Epidermal melanocyte (primary cell): Measurements from ENCODE around the gene KERA.

DNA sequence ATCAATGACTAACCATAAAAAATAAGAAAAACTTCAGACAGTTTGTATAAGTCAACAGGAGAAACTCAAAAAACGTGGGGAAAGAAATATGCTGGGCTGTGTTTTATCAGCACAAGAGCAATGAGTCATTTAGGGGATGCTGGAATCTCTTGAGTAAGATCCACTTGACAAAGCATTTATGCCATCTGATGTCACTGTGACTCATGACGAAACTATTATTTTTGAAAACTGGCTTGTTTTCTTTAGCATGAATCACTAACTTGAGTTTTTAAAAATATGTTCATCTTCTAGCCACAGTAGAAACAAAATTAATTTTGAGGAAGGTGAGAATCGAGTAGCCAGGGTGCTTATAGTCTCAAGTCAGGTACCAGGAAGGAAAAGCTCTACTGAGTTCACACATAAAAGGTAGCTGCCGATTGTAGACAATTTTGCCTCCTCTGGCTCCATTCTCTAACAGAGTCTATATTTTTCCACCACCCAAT is 456.2 kb upstream of the MGAT4C start:
- RRBS, result no CpG with 5 or more reads among the region's 4 CpGs

GRCh38 chr12:88036251-88037159 is 1.2 kb downstream of the C12orf29 start:
- RRBS, result no CpG with 5 or more reads among the region's 9 CpGs

GRCh38 chr12:88140666-88141498 is 1.0 kb downstream of the CEP290 start:
- RRBS, result no CpG with 5 or more reads among the region's 1 CpG

GRCh38 chr12:88425370-88425671 is 154.9 kb downstream of the KITLG start:
- RRBS, result no CpG with 5 or more reads among the region's 2 CpGs

- RRBS, result no CpG with 5 or more reads among the region's 3 CpGs
Measured at GRCh38 chr12:89280720-89281142, 71.6 kb downstream of the DUSP6 start.

DNA sequence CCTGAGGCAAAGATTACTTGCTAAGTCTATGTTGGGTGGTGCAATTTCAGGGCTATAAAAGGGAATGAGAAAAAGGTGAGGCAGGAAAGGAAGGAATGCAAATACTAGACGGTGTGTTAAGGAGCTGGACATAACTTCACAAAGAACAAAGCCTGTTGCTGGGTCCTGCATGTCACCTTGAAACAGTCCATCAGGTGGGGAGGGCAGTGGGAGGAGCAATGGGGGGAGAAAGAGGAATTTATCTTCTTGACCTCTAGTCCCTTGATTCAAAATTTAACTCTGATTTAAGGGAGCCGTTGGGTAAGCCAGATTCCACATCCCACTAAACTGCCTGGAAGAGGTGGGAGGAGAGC is 16.1 kb upstream of the DUSP6 start:
- RRBS, result no CpG with 5 or more reads among the region's 2 CpGs

GRCh38 chr12:89390568-89391055 is 38.3 kb upstream of the DUSP6 start:
- RRBS, result no CpG with 5 or more reads among the region's 1 CpG

- RRBS, result no CpG with 5 or more reads among the region's 2 CpGs
Measured at GRCh38 chr12:89493629-89494080, 30.9 kb downstream of the GALNT4 start.

DNA sequence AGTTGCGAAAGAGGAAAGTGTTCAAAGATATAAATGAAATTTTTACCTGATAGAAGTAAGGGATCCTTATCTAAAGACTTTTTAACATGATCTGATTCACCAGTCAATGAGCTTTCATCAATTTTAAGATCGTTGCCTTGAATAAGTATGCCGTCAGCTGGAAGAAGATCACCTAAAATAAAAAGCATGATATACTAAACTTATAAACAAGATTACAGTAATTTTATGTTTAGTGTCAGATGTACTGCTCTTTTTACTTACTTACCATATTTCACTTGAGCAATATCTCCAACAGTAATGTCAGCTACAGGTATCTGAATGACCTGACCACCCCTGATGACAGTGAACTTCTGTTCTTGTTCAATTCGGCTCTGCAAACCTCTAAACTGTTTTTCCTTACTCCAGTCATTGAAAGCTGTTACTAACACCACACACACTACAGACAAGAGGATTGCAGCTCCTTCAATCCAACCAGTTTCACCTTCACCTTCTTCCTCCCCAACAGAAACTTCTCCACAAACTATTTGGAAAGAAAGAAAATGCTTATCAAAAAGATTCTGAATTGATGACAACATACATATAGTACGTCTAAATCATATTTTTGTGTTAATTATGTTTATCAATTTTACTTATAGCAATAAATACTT is 73.8 kb downstream of the ATP2B1 start:
- RRBS, result no CpG with 5 or more reads among the region's 5 CpGs

DNA sequence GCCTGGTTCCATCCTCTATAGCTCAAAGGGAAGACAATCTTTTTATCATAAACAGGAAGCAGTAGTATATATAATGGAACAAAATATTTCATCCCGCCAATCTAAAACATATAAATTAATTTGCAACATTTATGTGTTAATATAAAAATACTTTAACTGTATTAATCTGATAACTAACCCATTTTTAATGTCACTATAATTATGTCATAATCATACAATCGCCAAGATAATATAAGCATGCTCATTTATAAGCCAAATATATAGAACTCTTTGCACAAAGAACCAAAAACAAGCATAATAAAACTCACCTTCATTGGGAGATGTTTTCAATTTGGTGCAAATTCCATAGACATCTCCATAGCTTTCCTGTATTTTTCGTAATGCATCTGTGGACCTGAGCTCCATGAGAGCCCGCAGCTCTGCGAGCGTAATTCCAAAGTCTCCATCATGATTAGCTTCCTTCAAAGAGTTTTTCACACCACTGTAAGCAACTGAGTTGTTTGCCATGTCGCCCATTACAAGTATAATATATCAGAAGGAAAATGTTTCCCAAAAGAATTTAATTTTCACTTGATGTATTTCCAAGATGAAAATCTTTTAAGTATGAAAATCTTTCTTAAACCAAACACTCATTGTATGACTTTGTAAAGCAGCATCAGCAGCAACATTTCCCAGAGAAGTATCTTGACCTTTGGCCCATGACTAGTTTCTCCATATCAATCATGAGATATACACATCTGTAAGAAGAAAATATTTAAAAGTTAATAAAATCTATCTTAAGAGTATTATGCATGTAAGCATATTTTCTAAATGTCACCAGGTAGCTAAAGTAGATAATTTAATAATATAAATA is 53.0 kb downstream of the ATP2B1 start:
- RRBS, result no CpG with 5 or more reads among the region's 7 CpGs

GRCh38 chr12:89706892-89707404 is 1.7 kb downstream of the ATP2B1 start:
- RRBS, result no CpG with 5 or more reads among the region's 6 CpGs

DNA sequence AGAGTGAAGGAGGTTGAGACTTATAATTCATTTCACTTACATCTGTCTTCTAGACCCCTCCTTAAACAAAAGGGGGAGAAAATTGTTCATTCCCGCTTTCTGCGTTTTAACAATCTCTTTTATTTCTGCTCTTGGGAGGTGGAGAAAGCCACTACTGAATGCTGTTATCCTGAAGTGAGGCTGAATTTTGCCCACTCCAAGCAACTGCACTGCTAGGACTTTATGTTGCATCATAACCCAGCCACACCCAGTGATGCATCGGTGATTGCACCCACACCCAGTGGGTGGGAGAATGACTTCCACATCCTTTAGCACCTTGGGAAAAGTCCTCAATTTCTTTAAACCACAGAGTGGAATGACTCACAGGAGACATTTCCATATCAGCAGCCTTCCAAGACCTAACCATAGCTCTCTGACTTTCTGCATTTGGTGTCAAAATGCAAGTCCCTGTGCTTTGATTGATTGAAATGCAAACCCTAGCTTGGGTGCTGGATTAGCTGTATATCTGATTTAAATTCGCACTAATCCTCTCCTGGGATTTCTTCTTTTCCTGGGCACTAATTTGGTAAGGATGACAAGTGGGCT is 382.6 kb upstream of the ATP2B1 start:
- RRBS, result no CpG with 5 or more reads among the region's 4 CpGs

DNA sequence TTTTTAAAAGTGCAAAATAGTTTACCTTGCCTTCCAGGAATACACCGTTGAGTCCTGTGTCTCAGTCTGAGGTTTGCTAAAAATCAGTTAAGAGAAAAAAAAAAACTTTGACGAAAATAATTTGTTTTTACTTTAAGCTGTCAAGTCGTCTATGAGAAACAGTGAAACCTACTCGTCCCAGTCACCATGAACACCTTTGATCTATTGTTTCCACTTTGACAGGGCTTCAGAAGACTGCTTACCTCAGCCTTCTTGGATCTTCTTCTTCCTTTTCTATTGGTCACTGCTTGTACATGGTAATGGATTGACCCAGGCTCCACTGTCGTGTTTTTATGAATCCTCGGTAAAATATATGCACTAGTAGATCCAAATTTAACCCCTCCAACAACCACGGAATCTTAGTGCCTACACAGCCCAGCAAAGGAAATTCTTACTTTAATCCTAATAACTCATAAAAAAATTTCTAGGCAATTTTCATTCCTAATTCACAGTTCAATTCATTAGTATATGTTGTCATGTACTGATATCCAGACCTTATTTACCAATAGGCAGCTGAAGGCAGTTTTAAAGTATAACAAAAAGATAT is at the start of gene KERA:
Gene KERA (minus strand): TSS at position 306 of the 586 bp plus-strand sequence.
- RRBS, result no CpG with 5 or more reads among the region's 7 CpGs

- RRBS, result no CpG with 5 or more reads among the region's 2 CpGs
Measured at GRCh38 chr12:91171365-91172070, 11.1 kb downstream of the DCN start.

DNA sequence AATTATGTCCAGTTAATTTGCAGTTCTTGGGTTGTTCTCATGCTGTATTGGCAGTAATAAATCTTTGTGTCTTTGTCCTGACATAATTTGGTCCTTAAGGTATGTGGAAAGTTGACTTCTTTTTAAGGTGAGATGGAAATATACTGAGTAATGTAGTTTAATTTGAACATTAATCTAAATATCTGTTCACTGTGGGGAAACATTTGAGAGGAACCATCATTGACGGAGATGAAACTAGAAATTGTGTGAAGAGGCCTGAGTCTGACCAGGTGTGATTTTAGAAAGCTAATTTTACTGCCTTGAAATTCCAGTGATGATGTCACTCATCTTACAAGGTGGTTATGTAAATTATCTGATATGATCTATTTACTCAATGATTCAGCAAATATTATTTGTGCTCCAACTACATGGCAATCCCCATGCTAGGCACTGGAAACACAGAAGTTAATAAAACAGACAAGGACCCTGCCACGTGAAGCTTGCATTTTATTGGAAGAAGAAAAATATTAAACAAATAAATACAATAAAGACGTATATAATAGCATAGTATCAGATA is 435.6 kb upstream of the DCN start:
- RRBS, result no CpG with 5 or more reads among the region's 3 CpGs

- RRBS, result no CpG with 5 or more reads among the region's 3 CpGs
Measured at GRCh38 chr12:91978090-91978478, 167.6 kb downstream of the BTG1 start.

GRCh38 chr12:92088810-92089120 is 56.9 kb downstream of the BTG1 start:
- RRBS, result no CpG with 5 or more reads among the region's 2 CpGs

DNA sequence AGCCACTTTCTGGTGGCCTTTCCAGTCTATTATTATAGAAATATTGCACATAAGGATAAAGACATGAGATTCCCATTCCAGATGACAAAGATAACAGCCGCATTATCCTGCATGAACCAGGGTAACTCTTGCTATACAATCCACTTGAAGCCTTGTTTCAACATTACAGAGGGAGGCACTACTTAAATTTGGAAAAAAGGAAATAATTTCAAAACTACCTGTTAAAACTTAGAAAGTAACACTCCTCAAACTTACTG is 4.5 kb downstream of the BTG1 start:
- RRBS, result no CpG with 5 or more reads among the region's 1 CpG